Tongue (tissue), 2 donors: Measurements from ENCODE around the genes NEXN, FUBP1 and DNASE2B.

GRCh38 chr1:74594221-74594591 lies 79.4 kb downstream of the ERICH3 start:
- RAMPAGE, long total RNA, result no peak

DNA sequence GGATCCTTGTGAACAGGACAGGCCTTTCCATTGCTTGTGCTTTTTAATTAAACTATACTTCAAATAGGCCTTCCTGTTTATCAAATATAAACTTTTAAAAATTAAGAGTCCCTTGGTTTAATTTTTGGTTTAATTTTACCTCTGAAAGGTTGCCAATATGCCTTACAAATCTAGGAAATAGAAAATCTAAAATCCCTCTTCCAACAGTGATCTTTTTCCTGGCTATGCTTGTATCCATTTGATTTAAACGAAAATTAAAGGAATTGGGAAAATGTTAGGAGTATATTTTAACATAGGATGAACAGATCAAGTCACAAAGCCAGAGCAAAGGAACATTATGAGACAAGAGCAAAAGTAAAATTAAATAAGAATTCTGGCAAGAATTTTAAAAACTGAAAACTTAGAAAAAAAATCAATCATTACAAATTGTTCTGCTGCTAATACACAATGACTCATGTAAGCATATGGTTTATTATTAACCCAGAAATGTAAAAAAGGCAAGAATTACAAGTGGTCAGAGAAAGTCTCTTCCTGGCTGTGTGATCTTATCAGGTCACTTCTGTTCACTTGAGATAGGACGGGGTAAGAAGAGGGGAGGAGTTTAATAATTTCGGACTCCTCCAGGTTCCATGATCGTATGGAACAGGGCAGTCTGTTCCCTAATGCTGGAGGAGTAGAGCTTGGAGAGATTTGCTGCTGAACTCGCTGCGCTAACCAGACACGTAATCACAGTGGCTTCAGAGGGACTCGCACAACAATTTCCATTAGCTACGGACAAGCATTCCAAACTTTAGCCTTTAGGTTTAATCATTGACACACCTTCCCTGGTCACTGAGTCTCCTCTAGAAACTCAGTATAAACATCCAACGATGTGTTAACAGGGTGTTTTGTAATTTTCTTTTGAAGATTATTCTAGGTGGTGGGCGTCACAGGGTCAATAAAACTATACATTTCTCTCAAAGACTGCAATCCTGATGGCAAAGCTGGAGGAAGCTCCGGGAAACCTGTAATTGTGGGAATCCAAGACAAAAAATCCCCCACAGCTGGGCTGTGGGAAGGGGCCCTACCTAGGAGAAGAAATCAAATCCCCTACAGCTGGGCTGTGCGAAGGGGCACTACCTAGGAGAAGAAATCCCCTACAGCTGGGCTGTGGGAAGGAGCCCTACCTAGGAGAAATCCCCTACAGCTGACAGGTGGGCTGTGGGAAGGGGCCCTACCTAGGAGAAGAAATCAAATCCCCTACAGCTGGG lies 1.4 kb downstream of the CRYZ start:
- RAMPAGE, long total RNA, result no peak

DNA sequence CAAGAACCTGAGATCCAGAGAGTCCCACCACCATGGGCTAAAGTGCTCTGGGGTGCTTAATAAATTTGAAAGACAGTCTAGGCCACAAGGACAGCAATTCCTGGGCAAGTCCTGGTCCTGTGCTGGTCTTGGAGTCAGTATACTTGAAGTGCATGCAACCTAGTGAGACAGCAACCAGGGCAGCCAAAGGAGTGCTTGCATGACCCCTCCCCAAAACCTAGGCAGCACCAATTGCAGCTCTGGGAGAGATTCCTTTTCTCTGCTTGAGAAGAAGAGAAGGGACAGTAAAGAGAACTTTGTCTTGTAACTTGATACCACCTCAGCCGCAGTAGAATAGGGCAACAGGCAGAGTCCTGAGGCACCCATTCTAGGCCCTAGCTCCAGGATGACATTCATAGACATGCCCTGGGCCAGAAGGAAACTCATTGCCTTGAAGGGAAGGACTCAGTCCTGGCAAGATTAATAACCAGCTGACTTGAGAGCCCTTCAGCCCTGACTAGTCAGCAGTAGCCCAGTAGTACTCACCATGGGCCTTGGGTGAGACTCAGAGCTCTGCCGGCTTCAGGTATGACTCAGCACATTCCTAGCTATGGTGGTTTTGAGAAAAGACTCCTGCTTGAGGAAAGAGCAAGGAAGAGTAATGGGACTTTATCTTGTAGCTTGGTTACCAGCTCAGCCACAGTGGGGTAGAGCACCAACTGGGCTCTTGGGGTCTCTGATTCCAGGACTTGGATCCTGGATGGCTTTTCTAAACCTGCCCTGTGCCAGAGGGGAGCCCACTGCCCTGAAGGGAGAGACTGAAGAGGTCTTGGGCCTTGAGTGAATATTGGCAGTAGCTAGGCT lies 51.8 kb upstream of the ACADM start:
- RAMPAGE, long total RNA, result no peak

DNA sequence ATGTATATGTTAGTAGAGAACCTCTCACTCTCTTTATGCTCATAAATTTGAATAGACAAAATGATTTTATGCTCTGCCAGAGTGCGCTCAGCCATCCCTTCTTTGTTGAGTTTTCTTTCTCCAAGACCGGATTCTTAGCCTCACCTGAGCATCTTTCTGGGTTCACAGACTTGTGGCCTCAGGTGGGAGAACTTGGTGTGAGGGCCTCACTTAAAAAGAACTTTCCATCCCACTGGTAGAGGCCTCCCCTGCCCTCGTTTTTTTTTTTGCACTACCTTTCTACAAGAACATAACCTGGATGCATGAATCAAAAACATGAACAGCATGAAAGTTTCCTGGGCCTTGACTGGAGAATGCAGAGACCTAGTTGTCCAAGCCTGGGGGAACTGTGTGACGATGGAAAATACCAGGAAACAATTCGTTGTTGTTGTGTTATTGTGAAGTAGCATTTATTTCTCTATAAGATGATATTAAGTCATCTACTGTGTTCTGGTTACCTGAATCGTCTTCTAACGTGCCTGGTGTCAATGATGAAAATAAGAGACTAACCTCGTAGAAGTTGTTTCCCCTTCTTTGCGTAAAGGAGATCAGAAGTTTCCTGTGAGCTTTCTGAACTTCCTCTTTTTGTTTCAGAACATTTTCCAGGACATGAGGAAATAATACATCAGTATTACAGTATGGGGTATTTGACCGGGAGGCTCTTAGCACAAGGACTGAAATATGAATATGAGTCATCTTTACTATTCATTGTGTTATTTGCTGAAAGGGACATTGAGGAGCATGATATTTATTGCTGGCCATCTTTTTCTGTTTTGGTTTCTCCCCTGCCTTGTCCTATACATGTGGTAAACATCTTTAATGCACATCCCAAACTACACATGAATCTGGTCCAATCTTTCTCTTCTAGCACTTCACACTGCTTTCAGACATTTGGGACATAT lies 1.2 kb downstream of the ST6GALNAC3 start:
- RAMPAGE, long total RNA, result no peak

GRCh38 chr1:76285705-76286167 lies 211.2 kb downstream of the ST6GALNAC3 start:
- RAMPAGE, long total RNA, result no peak

- RAMPAGE, long total RNA, result no peak
Observed at GRCh38 chr1:76899199-76899807, 32.0 kb downstream of the ST6GALNAC5 start.

DNA sequence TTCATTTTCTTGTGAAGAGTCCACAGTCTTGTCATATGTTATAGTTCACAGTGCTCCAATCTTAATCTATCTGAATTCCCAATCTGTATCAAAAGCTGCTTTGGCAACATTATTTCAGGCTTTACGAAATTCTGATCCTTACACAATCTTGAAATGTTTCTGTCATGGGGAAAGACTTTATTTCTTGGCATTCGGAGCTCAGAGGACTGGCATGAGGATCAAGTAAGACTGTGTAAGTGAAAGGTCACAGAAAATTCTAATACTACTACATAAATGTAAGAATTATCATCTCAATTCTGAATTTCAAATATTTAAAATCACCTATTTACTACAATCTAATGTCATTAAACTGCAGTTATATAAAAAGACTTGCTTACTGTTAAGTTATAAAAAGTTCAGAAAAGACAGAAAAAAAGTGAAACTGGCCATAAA lies 2.0 kb downstream of the USP33 start:
- RAMPAGE, long total RNA, result no peak

DNA sequence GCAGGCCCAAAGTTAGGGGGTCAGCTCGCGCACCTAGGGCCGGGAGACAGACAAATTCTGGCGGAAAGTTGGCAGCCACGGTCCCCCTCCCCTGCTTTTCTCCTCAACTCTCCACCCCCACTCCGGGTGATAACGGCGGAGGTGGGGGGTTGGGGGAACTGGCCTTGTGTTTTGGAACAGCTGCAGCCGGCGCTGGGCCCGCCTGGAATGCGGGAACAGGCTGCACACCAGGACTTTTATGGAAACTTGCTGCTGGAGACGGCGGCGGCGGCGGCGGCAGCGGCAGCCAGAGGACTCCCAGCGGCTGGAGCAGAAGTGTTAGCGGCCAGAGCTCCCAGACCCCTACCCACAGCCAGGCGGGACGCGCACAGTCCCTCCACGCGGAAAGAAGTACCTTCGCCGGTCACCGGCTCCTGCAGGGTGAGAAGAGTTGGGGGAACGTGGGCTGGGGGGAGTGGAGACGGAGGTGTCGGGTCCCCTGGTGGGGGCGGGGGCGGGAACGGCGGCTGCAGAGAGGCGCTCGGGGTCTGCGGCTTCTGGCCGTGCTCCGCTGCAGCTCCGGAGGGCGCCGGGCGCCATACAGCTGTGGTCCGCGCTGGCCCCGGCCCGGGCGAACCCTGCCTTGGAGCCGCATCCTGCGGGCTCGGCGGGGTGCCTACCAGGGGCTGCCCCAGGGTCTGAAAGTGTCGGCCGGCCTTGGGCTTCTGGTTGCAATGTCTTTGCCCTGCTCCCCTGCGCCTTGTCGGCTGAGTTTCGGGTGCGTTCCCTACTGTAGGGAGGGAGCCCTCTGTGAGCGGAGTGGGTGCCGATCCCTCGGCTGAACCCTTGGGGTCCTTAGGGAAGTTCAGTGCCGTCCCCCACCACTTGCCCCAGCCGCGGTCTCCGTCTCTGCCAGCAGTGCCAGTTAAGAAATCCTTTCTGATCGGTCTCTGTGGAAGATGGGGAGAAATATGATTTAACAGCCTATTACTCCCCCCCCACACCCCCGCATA lies at the start of gene NEXN:
TSS of gene NEXN (plus strand) at position 285 of the 992 bp plus-strand sequence.
- RAMPAGE, long total RNA, result start-site peak on the plus strand centred at position 290 of the sequence, 121 bp wide, 1,589 and 3,893 reads in 2 replicates

DNA sequence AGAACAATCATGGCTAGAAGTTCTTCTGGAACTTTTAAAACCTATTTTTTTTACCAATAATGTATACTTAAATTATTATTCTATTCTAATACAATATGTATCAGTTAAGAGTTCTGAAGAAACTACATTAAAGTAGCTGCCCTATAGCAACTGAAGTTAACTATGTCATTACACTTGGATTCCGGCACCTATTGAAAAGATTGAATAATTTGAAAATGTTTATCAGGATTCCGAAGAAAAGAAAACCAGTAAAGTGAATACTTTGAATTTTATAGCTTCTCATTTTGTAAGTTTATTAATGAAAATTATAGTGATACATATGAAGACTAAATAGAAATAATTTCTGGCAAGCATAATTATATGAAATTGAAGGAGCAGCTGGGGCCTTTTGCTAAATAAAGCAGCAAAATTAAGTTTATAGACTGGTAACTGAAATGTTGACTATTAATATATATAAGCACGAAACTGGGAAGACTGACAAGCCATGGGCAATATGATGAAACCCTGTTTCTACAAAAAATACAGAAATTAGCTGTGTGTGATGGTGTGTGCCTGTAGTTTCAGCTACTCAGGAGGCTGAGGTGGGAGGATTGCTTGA lies 14.9 kb downstream of the NEXN start:
- RAMPAGE, long total RNA, result no peak

GRCh38 chr1:77948914-77949496 lies 29.9 kb downstream of the FUBP1 start:
- RAMPAGE, long total RNA, result no peak

- RAMPAGE, long total RNA, result no peak
Observed at GRCh38 chr1:77958345-77958808, 20.5 kb downstream of the FUBP1 start.

DNA sequence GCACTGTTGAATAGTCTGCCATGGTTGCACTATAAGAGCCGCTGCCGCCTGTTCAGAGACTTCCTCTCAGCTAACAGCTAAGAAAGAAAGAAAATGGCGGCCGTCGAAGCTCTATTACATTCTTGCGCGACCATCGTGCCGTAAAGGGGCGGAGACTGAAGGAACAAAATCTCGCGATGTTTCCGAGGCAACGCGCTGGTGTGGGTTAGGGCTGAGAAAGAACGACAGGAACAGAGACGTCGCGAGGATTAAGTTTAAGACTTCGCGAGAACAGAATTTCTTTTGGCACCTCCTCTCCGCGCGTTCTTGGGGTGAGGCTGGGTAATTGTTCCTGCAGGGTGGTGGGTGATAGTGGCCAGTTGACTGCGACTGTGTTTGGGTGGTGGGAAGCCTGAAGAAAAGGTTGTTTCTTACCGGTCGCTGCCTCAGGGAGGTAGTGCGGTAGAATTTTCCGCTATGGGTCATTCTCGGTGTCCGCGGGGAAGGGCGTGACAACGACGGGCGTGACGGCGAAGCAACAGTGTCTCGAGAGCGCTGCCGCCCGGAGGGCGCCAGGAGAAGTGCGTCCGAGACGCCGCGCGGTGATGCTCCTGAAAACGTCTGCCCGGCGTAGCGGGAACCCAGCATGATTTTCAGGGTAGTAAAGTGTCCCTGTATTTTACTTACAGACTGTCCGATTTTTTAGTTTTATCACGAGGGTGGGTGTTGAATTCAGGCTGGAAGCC lies at the start of gene FUBP1:
TSS of gene FUBP1 (minus strand) at position 90 of the 725 bp plus-strand sequence.
- RAMPAGE, long total RNA, result start-site peak on the minus strand centred at position 99 of the sequence, 28 bp wide, 242 and 80 reads in 2 replicates; start-site peak on the plus strand centred at position 276 of the sequence, 124 bp wide, 191 and 62 reads in 2 replicates

DNA sequence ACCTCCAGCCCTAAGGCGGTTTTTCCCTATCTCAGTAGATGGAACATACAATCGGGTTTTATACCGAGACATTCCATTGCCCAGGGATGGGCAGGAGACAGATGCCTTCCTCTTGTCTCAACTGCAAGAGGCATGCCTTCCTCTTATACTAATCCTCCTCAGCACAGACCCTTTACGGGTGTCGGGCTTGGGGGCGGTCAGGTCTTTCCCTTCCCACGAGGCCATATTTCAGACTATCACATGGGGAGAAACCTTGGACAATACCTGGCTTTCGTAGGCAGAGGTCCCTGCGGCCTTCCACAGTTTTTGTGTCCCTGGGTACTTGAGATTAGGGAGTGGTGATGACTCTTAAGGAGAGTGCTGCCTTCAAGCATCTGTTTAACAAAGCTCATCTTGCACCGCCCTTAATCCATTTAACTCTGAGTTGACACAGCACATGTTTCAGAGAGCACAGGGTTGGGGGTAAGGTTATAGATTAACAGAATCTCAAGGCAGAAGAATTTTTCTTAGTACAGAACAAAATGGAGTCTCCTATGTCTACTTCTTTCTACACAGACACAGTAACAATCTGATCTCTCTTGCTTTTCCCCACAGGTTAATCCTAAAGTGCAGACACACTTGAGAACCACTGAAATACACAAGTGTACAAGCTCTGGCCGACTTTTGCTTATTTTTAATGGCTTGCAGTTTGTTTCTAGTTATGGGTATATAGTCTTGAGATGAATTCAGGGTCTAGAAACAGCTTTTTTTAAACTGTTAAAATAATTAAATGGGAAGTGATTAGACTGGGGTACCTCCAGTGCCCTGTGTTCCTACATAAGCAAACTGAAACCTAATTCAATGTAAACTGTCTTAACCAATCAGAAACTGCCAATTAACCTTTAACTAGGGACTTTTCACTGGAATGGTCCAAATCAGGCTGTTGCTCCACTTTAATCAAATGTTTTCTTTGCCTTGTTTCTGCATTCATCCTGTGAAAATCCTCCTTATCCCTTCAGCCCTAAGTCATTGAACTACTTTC lies 4.7 kb upstream of the FUBP1 start:
- RAMPAGE, long total RNA, result no peak

DNA sequence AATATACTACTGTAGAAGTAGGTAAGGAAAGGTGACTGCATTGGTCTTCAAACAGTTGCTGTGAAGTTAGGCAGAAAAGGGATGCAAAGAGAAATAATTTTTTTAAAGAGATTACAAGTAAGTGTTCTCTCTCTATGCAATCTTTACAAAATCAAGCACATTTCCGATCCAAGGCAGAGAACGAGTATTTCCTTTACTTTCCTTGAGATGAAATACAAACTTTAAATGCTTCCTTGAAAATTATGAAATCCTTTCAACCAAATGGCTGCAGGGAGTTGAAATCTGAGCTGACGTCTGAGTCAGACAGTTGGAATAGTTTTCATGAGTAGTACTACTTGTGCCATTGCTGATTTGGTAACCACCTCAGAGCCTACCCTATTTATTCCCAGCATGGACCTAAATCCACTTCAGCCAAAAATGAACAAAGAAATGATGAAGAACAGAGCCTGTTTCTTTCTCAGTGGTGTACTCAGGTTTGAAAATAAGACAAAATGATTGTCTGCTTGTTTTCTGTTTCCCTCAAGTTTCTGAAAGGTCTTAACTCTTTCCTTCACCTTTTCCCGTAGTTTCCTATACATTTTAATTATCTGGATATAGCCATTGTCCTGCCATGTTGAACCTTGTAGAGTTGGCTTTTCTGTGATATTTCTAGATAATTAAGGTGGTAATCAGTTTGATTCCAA lies 183.6 kb downstream of the GIPC2 start:
- RAMPAGE, long total RNA, result no peak

DNA sequence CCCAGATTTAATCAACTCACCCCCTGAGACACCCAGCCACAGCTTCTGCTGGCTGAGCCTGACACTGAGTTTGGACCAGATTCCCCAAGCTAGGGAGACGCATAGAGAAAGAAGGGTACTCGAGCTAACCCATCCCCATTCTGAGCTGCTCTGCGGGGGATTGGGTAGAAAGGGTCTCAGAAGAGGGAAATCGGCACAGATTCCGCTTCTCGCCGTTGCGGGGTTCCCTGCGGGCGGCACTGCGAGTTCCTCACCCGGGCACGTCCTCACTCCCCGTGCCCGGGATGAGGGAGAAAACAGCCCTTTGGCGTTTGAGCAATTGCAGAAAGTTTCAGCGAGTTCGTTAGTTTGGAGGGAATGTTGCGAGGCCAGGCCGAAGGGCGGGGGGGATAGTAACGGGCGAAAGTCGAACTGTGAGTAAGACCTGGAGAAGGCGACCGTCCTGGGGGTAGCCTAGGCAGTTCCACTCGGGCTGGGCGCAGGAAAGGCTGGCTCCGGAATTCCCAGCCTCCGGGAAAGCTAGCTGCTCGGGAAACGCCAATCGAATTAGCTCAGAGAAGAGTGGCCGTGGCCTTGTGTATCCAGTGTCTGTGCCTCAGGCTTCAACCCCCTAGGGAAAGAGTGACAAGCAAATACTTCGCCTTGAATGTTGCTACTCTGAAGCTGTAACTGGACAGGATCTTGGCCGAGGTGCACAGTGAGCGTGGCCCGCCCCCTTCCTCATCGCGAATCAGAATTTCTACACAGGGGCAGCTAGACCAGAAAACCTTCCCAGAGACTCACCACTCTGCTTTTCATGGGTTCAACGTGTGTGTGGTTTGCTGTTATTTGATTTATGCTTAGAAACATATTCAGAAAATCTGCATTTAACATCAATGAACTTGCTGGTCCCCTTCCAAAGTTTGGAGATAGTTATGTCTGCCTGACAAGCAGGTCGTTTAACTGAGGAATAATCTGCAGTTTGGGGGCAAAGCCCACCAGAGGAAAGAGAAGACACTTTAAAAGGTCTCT lies 819 bp downstream of the PTGFR start:
- RAMPAGE, long total RNA, result no peak

DNA sequence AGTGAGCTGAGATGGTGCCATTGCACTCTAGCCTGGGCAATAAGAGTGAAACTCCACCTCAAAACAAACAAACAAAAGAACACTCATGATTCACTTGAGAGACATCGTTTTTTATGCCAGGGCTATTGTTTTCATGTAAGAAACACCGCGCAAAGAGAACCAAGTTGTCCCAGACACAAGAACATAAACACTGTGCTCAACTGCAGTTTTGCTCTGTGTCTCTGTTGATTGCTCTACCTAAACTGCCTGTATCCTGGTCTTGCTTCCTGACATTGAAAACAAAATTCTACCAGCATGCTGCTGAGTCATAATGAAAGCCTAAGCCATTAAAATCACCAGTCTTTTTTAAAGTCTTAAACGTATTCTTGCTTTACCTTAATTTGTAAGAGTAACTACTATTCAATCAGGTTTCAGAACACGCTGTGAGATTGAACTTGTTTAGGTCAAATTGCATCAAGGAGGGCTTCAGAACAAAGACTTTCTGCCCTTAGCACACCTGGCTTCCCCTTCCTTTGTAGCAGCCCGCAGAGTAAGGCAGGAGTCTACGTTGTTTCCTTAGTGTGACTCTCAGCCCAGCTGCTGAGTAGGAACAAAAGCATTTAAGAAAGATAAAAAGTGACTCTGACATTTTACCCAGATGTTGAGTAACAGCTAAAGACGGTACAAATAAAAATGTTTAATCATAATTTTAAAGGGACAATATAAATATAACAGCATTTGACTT lies 186.7 kb upstream of the ADGRL4 start:
- RAMPAGE, long total RNA, result no peak

- RAMPAGE, long total RNA, result no peak
Observed at GRCh38 chr1:83181982-83182962, 816.7 kb downstream of the TTLL7 start.

GRCh38 chr1:84164110-84165102 lies 20.3 kb downstream of the PRKACB start:
- RAMPAGE, long total RNA, result no peak

GRCh38 chr1:84398213-84398652 lies at the start of gene DNASE2B:
TSS of gene DNASE2B (plus strand) at chr1:84398484.
- RAMPAGE, long total RNA, result no peak

GRCh38 chr1:84495884-84496403 lies 10.2 kb upstream of the SPATA1 start:
- RAMPAGE, long total RNA, result no peak